Right lobe of liver (tissue), 4 donors: ENCODE results near the genes CHST6, CPHXL2 and CLEC3A.

- PRO-cap, 4 experiments = peak in 1 of 4 experiments; most common plus-strand start chr16:73063435 (in 1)
- RAMPAGE, long total RNA, 2 experiments = no peak in any of the 2 experiments
These were observed 15.1 kb upstream of the ZFHX3 start for GRCh38 chr16:73062879-73063649.

GRCh38 chr16:73192317-73193069 lies 144.6 kb upstream of the ZFHX3 start:
- PRO-cap, 4 experiments = no peak in any of the 4 experiments
- RAMPAGE, long total RNA, 2 experiments = no peak in any of the 2 experiments

DNA sequence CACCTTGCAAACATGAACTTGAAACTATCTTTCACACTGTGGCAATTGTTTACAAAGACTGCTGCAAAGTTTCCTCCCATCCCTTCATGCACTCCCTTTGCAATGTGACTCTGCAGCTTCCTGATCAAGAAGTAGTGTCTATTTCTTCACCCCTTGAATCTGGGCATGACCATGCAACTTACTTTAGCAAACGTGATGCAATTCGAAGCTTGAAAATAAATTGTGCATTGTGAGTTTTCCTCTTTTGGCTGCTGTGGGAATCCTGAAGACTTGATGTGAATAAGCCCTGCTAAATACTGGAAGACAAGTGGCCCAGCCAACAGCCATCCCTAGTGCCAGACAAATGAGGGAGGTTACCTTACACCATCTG lies 606.2 kb upstream of the PSMD7 start:
- PRO-cap, 4 experiments = no peak in any of the 4 experiments
- RAMPAGE, long total RNA, 2 experiments = no peak in any of the 2 experiments

DNA sequence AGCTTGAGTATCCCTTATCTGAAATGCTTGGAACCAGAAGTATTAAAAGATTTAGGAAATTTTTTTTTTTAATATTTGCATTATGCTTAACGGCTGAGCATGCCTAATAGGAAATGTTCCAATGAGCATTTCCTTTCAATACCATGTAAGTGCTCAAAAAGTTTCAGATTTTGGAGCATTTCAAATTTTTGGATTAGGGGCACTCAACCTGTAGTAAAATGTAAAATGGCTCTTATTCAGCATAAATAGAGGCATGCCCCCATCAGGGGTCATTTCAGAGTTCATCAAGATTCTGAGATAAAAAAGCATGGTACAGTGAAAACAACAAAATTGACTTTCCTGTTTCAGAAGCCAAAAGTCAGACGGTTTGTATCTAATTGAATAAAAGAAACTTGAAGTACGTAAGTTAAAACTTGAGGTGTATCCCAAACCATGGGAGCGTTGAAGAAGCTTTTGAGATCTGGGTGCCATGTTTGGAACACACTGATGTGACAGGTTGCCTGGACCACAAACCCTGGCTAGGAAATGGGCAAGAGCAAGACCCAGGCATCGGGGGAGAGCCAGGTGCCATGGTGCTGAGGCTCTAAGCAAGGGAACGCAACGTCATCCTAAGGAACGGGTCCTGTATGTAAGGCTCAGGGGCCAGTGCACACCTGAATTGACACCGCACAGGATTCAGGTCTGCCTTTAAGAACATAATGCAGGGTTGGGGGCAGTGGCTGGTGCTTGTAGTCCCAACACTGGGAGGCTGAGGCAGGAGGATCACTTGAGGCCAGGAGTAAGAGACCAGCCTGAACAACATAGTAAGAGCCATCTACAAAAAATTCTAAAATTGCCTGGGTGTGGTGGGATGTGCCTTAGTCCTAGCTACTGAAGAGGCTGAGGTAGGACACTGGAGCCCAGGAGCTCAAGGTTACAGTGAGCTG lies 10.6 kb downstream of the PSMD7 start:
- PRO-cap, 4 experiments = no peak in any of the 4 experiments
- RAMPAGE, long total RNA, 2 experiments = no peak in any of the 2 experiments

DNA sequence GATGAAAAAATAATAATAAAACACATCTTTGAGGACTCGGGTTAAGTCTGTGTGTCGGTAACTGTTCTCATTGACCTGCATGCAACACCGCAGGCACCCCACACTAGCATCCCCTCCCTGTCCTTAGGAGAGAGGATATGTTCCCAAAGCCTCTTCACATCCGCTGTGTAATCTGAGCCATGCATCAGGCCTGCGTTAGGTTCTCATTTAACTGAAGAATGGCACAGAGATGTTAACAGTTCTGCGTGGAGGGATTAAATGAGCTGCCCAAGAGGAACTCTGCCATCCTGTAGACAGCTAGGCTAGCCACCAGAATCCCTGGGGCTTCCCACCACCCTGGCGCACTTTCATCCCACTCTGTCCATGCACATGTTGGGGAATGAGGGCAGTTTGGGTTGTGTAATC lies 919 bp upstream of the GLG1 start:
- PRO-cap, 4 experiments = no peak in any of the 4 experiments
- RAMPAGE, long total RNA, 2 experiments = no peak in any of the 2 experiments

DNA sequence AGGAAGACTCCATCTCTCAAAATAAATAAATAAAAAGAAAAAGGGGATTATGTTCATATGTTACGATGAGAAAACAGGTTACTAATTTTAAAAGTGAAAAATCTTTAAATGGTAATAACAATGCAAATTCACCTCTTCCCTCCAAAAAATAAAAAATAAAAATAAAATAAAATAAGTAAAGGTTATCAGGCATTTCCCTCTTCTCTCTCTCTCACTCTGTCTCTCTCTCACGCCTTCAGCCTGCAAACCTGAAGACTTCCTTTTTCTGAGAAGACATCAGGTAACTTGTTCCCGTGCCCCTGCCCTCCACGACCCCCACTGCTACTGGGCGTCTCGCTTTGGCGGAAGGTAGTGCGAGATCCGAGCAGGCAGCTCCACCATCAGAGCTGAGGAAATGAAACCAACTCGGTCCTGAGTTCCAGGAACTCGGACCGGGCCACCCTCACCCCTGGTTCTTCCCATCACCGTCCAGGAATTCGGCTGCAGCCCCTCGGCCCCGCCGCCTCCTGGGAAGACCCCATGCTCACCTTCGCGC lies 669 bp downstream of the MLKL start:
- PRO-cap, 4 experiments = peak in 1 of 4 experiments; most common plus-strand start position 421 of the sequence (in 1); most common minus-strand start position 323 of the sequence (in 1)
- RAMPAGE, long total RNA, 2 experiments = no peak in any of the 2 experiments

GRCh38 chr16:74965481-74966237 lies 19.3 kb downstream of the WDR59 start:
- PRO-cap, 4 experiments = no peak in any of the 4 experiments
- RAMPAGE, long total RNA, 2 experiments = start-site peak on the minus strand in 1 of 2 experiments, at chr16:74965517-74965805 at its widest, 7 reads per replicate

DNA sequence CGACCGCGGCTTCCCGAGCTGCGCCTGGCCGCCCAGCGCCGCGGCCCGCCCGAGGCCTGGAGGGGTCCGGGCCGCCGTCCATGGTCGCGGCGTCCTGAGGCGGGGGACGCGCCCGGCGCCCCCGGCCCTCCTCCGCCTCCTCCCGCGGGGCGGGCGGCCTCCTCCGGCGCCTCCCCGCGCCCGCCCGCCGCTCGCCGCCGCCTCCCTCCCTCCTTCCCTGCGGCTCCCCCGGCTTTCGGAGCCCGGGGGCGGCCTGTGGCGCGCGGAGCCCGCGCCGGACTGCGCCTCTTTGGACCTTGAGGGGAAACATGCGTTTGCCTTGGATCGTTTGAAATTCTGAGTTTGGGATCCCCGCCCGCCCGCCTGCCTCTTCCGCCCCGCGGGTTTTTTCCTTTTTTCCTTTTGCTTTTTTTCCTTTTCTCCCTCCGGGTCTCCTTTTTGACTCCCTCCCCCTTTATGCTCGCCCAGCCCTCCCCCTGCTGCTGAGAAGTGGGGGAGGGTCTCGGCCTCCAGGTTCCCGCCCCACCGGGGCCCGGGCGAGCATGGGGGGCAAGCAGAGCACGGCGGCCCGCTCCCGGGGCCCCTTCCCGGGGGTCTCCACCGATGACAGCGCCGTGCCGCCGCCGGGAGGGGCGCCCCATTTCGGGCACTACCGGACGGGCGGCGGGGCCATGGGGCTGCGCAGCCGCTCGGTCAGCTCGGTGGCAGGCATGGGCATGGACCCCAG lies 469 bp downstream of the ZNRF1 start:
- PRO-cap, 4 experiments = peak in 3 of 4 experiments; most common plus-strand start position 234 of the sequence (in 1); most common minus-strand start position 338 of the sequence (in 3)
- RAMPAGE, long total RNA, 2 experiments = no peak in any of the 2 experiments

DNA sequence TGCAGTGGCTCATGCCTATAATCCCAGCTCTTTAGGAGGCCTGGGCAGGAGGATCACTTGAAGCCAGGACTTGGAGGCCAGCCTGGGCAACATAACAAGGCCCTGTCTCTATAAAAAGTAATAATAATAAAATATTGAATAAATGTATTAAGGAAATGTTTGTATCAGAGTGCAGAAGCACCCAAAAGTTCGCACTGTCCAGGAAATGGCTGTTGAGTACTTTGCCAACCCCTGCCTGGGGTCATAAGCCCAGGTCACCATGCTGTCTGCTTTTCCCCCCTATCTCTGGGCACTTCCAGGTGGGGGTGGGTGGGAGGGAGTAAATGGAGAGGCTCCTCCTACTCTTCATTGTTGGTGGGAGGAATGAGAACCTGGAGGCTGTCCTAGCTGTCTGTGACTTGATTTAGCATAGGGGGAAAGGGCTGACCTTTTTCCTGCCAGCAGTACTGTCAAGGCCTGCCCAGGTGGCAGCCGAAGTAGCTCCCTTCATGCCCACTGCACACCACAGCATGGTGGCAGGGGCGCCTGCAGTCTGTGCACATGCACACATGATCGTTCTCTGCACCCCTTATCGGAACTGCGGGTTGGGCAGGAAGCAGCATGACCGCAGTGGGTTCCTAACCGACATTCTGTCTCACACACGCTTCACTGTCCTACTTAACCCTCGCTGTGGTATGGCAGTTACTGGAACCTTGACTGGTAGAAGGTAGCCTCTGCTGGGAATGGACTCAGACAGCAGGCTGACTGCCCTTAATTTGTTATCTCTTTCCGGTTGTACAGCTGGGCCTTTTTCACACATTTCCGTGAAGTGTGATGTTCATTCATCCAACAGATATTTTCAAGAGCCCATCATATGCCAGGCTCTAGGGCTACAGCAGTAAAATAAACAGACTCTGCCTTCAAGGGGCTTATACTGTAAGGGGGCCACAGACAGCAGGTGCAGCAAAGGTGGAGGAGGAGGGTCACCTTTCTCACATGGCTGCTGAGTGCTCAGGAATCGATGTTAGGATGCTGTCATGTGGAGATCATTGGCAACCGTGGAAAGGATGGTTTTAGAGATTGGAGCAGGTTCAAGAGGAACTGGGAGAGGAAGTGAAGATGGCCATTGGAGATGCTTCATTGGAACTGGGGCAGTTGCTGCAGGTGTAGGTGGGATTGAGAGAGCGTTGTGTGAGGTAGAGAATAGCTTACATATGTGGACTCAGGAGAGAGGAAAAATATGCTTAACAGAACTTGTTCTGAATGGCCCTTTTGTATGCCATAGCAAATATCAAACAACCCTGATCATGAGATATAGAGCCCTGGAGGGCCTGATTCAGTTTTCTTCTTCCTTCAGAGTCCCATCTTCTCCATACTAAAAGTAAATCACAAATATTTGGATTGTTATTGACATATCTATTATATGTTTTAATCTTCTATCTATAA lies 41.3 kb downstream of the LDHD start:
- PRO-cap, 4 experiments = no peak in any of the 4 experiments
- RAMPAGE, long total RNA, 2 experiments = no peak in any of the 2 experiments

DNA sequence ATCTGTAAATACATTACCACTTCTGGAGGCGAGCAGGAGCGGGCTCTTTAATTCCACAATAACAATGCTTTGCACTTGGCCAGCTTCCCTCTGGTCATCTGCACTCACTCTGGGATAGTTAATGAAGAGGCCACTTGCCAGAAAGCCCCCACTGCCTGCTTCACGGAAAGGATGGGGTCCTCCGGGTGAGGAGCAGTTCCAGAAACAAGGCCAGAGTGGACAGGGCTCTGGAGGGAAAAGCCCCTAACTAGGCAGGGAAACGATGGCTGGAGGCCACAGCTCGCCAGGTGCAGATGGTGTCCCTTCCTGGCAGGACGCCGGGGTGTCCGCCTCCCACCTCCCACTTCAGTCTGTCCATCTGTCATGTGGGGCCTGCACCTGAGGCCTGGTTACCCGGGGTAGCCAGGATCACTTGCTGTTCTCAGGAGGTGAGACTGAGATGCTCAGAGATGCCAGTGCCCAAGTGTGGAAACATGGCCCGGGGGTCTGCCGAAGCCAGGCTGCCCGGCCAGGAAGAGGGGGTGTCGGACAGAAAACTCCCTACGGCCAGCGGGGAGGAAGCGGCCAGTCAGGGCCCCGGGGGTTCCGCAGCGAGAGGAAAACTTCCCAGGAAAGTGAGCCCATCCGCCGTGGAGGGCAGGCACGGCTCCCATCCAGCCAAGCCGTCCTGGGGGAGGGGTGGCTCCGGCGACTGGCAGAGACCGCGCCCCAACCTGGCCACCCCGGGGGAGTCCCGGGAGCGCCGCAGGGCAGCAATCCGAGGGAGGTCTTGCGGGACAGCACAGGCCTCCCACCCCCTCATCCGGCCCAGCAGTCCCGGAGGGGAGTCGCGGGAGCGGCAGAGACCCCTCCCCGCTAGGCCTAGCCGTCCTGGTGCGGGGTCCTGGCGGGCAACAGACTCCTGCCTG lies 13.4 kb upstream of the BCAR1 start:
- PRO-cap, 4 experiments = peak in 1 of 4 experiments; most common plus-strand start position 348 of the sequence (in 1); most common minus-strand start position 352 of the sequence (in 1)
- RAMPAGE, long total RNA, 2 experiments = no peak in any of the 2 experiments

- PRO-cap, 4 experiments = no peak in any of the 4 experiments
- RAMPAGE, long total RNA, 2 experiments = no peak in any of the 2 experiments
These were observed 42.1 kb upstream of the BCAR1 start for GRCh38 chr16:75293409-75294124.

GRCh38 chr16:75305997-75306964 lies 54.9 kb upstream of the BCAR1 start:
- PRO-cap, 4 experiments = peak in 4 of 4 experiments; most common plus-strand start chr16:75306657 (in 4); most common minus-strand start chr16:75306448 (in 3)
- RAMPAGE, long total RNA, 2 experiments = start-site peak on the minus strand in 1 of 2 experiments, at chr16:75306426-75306561 at its widest, 817 reads per replicate

GRCh38 chr16:75494477-75495777 lies at the start of gene CHST6:
Gene CHST6 (minus strand): TSS chr16:75495441.
- PRO-cap, 4 experiments = peak in 2 of 4 experiments; most common minus-strand start chr16:75495404 (in 1)
- RAMPAGE, long total RNA, 2 experiments = no peak in any of the 2 experiments

GRCh38 chr16:75516134-75516912 lies 19.6 kb downstream of the CHST5 start:
- PRO-cap, 4 experiments = peak in 3 of 4 experiments; most common plus-strand start chr16:75516289 (in 2)
- RAMPAGE, long total RNA, 2 experiments = no peak in any of the 2 experiments

DNA sequence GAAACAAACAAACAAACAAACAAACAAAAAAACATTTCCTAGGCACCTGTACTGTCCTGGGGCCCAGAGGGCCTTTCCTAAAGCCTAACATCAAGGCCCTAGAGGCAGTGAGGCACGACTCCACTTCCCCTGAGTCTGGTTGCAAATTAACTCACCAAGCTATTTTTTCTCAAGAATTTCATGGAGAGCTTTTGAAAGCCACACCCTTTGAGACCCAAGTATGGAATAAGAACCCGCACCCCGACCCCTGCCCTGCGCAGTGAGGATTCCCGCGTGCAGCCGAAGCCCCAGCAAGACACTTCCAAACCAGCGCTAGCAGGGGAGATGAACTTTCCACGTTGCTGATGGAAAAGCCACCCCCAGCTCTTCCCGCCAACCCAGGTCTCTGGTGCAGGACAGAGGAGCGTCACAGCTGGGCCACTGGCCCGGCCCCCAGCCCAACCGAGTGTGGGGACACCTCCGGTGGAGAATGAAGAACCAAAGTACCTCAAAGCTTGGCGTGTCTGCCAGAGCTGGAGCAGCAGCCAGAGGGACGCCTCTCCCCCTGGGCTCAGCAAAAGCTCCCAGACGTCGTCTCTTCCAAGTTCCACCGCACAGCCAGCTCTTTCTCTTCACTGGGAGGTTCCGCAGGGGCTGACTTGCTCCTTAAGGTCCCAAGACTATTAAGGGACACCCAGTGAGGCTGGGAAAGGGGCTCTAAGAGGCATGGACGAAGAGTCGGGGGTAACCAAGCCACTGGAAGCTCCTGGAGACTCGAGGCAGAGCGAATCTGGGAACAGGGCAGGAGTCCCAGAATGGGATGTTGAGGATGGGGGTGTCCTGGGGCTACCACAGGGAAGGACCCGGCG lies 1.0 kb downstream of the CHST5 start:
- PRO-cap, 4 experiments = no peak in any of the 4 experiments
- RAMPAGE, long total RNA, 2 experiments = no peak in any of the 2 experiments

DNA sequence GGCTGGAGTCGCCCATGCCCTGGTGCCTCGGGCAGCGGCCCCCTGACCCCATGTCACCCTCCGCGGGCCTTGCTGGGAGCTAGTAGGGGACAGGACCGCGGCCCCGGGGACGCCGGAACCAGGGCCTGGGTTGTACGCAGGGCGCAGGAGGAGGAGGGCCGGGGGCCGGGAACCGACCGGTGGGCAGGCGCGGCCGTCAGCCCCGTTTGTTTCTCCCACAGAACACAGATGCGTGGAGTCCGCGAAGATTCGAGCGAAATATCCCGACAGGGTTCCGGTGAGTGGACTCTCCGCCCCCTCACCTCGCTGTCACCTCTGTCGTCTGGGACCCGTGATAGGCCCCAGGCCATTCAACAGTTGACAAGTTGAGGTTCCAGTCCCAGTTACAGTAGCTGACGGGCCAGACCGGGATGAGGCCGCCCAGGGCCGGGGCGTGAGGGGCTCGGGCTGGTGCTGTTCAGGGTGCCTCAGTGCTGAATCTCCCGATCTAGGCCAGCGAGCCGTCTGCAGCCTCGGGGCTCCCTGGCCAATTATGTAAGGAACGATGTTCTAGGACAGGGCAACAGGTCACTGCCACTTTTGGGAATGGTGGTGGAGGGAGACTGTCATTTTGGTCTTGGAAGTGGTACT lies 567 bp downstream of the GABARAPL2 start:
- PRO-cap, 4 experiments = peak in 2 of 4 experiments; most common plus-strand start position 382 of the sequence (in 2); most common minus-strand start position 262 of the sequence (in 2)
- RAMPAGE, long total RNA, 2 experiments = no peak in any of the 2 experiments

DNA sequence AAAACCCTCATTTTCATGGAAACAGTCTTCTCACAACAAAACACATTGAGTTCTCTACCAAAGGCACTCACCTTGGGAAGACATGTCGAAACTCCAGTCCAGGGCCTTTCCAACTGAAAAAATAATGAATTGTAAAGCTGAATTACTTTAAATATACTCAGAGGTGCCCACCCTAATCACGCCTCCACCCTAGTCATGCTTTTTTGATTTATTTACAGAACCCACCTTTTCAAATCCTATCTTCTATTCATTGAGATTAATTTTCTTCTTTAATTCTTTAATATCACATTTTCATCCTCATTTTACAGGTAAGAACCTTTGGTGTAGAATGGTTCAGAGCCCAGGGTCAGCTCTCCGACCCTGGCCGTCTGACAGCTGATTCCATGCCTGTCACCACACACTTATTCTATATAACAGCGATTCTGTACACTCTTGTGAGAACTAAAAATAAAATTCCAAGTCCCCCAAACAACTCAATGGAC lies at the start of gene CPHXL2:
CPHXL2 (minus strand) TSS at position 94 of the 482 bp plus-strand sequence.
- PRO-cap, 4 experiments = no peak in any of the 4 experiments
- RAMPAGE, long total RNA, 2 experiments = no peak in any of the 2 experiments

DNA sequence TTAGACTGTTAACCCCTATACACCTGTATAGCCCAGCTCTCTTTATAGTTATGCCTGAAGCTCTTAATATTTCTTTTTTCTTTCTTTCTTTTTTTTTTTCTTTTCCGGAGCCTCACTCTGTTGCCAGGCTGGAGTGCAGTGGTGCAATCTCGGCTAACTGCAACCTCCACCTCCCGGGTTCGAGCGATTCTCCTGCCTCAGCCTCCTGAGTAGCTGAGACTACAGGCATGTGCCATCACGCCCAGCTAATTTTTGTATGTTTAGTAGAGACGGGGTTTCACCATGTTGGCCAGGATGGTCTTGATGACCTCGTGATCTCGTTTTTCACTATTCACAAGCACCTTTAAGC lies 15.8 kb downstream of the CNTNAP4 start:
- PRO-cap, 4 experiments = peak in 1 of 4 experiments; most common plus-strand start position 90 of the sequence (in 1)
- RAMPAGE, long total RNA, 2 experiments = no peak in any of the 2 experiments

GRCh38 chr16:77234373-77235059 lies 35.3 kb downstream of the SYCE1L start:
- PRO-cap, 4 experiments = no peak in any of the 4 experiments
- RAMPAGE, long total RNA, 2 experiments = no peak in any of the 2 experiments

DNA sequence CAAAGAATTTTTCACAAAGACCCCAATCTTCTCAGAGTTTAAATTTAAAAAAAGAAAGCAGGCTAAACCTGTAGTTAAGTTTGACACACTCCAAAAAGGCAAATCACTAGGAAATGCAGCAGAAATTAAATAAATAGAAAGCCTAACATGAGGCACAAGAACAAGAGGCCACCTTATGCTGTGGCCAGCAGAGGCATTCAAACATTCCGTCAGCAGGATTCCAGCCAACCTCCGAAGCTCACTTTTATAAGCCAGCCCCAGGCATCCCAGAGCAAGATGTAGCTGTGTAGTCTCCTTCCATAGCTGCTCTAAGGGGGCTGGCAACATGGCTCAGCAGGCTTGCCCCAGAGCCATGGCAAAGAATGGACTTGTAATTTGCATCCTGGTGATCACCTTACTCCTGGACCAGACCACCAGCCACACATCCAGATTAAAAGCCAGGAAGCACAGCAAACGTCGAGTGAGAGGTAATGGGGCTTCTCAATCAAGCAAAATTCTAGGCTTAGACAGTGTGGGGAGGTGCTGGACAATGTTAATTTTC lies at the start of gene CLEC3A:
CLEC3A (plus strand) TSS at position 274 of the 541 bp plus-strand sequence.
- PRO-cap, 4 experiments = no peak in any of the 4 experiments
- RAMPAGE, long total RNA, 2 experiments = no peak in any of the 2 experiments